Tongue (tissue), 2 donors: ENCODE measurements around a stretch of chr10.

- RAMPAGE, long total RNA = no peak
Measured at GRCh38 chr10:70132065-70132504, 540 bp downstream of the AIFM2 start.

DNA sequence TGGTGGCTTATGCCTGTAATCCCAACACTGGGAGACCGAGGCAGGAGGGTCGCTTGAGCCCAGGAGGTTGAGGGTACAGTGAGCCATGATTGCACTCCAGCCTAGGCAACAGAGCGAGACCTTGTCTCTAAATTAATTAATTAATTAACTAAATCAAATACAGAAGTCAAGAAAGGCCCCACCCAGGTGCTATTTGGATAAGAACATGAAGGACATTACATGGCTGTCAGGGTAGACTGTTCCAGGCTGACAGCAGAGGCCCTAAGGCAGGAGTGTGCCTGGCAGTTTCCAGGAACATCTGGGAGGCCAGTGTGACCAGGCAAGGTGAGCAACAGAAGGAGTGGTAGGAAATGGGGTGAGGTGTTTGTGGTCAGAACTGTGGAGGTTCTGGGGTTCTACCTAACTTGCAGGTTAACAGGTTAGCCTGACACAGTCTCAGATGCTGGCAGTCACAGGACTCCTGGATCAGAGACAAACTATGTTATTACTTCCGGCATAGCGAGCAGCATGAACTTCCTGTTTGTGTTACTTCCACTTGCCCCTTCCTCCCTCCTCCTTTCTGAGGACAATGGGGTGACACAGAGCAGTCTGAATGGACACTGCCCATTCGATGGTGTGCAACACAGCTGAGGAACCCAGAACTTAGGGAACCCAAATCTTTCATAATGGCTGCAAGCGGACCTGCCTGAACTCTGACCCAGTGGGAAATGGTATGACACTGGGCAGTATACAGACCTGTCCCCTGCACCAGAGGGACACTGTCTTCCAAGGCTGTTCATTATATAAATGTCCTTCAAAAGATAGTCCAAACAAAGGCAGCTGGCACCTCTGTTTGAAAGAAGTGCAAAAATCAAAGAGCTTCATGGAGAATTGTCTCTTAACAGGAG is 3.8 kb upstream of the SAR1A start:
- RAMPAGE, long total RNA = no peak

DNA sequence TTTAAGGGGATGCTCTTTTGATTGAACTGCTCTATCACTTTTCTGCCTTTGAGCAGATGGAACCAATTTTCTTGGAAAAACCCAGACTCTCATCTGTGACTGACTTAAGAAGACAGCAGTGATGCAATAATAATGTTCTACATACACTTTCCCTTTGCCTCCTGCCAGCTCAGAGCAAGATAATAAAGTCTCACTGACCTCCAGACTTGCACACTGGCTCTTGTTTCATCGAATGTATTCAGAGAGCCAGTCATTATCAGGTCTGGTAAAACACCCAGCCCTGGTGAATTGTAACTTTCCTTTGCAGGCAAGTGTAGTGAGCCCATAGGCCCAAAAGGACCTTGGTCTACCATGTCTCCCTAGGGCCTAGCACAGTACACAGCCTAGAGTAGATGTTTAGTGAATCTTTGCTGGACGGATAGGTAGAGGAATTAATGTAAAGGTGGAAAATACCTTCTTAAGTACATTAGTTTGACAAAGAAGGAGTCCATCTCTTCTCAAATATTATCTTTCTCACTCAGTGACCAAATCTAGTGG is 1.9 kb upstream of the PPA1 start:
- RAMPAGE, long total RNA = no peak

- RAMPAGE, long total RNA = no peak
Measured at GRCh38 chr10:70404648-70405123, 741 bp downstream of the EIF4EBP2 start.

GRCh38 chr10:70424716-70426065 is 16.3 kb downstream of the NODAL start:
- RAMPAGE, long total RNA = no peak

DNA sequence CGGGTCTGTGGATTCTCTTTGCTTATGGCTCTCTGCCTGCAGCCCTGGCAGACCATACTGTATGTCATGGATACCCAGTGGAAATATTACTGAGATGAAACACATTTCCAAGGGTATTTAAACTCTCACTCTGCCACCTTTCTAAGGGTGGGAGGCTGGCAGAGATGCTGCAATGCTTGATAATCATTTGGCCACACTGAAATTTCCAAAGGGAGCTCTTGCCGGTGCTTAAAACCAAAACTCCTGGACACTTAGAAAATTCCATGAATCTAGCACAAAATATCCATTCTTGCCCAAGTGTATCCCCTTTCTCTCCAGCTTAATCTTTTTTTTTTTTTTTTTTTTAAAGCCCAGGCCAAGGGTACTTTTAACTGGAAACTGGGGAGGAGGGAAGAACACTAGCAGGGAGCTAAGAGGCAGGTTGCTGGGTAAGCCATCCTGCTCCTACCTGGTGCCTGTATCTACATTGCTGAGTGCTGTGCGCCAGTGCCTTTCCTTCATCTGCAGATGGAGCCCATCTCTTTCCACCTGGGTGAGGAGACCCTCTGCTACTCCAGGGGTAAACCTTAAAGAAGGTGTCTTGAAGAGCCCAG is 13.8 kb downstream of the NODAL start:
- RAMPAGE, long total RNA = no peak

DNA sequence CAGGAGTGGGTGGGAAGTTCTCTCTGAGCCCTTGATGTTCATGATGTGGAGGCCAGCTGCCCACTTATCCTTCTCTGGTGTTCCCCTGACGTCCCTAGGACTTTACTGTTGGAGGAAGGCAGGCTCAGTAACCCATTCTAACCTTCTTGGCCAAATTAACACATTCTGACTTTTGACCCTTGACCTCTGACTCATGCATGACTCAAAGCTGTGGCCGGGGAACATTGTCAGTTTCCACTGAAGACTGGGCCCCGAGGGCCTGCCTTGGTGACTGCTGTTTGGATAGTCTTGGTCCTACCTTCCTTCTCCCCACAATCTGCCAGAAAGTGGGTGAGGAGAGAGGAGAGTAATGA is 43.5 kb downstream of the ADAMTS14 start:
- RAMPAGE, long total RNA = no peak

- RAMPAGE, long total RNA = no peak
Measured at GRCh38 chr10:70779925-70780392, 5.2 kb downstream of the TBATA start.

DNA sequence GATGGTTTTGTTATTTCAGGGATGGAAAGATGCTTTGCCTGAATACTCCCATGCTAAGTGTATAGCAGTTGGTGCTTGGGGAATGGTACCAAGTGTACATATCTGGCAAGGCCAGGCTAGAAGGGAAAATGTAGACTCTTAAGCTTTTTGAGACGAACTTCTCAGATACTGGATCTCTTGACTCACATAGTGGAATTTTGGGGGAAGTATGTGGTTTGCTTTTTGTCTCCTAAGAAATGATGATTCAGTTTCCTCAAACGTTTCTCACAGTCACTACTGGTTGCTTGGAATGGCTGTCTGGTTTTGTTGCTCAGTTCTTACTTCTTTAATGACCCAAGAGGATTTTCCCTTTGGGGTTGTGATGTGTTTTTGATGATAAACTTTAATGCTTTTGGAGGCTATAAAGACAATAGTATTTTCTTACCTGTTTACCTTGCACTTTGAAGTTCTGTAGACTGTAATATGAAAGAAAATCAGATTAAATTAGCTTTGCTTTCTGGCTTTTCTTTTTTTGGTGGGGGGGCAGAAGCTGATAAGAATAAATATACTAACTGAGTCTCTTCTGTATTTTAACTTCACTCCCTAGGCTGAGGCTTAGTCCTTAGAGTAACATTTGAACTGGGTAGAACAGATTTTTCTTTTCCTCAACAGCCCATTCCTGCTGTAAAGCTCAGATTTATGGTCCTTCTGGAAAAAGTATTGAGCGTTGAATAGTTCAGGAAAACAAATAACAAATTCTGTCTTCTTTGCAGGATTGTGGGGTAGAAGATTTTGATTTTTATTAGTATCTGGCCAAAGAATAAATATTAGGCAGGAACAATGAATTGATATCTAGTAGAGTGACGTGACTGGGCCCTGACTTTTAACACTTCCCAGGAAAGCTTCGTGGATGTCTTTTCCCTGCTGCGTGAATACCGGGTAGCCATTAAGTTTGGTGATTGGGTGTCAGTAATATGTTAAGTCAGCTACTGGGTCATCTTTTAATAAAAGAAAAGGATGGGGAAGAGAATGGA is 17.7 kb downstream of the SGPL1 start:
- RAMPAGE, long total RNA = no peak

DNA sequence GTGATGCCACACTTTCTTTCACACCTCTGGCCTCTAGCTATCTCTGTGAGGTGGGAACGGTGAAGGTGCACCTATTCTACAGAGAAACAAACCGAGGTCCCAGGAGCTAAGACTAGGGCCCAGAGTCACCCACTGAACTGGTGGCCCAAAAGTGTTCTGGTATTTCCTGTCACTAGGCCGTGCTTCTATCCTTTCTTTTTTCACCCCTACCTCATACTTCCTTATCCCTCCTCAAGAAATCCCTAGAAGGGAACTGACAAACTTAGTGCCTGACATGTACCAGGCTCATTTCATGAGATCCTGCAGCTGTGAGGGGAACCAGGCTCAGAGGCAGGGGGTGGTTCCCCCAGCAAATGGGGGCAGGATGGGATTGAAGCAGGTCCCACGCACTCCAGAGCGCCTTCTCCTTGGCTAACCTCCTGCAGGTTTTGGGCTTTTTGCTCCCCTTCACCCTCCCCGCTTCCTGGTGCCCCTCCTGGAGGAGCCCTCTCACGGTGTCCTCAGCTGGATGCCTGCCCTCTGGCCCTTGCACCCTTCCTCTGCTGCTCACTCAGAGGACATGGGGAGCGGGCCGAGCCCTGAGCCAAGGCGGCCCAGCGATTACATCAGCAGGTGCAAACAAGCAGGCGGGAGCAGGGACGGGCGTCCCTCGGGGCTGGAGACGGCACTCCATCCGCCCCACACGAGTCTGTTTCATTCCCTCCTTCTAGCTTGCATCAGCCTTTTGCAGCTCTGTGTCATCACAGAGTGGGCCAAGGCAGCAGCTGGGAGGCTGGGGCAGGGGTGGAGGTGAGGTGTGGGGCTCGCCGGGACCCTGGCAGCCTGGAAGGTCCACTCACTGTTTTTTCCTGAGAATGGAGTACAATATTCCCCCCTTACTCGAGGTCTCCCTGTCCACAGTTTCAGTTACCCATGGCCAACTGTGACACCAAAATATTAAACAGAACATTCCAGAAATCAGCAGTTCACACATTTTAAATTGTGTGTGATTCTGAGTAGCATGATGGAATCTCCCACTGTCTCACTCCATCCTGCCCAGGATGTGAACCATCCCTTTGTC is 52.8 kb upstream of the SLC29A3 start:
- RAMPAGE, long total RNA = no peak

GRCh38 chr10:71358370-71358758 is 38.4 kb upstream of the CDH23 start:
- RAMPAGE, long total RNA = no peak

- RAMPAGE, long total RNA = no peak
Measured at GRCh38 chr10:71623347-71624023, 96.1 kb downstream of the C10orf105 start.

DNA sequence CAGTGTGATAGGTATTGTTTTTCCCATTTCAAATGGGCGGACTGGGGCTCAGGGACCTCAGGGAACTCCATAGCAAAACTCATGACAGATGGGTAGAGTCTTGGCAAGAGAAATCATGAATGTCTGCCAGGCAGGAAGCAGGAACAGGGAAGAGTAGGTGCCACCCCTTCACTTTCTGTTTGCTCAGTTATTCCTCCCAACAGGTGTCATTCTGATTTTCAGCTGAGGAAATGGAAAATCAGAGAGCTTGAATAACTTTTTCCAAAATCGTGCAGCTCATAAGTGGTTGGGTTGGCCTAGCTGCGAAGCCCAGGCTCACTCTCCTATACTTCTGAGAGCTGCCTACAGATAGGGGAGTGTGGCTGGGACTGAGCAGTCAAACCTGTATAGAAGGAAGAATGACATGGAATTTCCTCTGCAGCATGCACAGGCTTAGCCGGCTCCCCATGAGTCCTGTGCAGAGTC is 17.6 kb upstream of the C10orf105 start:
- RAMPAGE, long total RNA = no peak

- RAMPAGE, long total RNA = no peak
Measured at GRCh38 chr10:71742070-71742672, 22.6 kb upstream of the C10orf105 start.

DNA sequence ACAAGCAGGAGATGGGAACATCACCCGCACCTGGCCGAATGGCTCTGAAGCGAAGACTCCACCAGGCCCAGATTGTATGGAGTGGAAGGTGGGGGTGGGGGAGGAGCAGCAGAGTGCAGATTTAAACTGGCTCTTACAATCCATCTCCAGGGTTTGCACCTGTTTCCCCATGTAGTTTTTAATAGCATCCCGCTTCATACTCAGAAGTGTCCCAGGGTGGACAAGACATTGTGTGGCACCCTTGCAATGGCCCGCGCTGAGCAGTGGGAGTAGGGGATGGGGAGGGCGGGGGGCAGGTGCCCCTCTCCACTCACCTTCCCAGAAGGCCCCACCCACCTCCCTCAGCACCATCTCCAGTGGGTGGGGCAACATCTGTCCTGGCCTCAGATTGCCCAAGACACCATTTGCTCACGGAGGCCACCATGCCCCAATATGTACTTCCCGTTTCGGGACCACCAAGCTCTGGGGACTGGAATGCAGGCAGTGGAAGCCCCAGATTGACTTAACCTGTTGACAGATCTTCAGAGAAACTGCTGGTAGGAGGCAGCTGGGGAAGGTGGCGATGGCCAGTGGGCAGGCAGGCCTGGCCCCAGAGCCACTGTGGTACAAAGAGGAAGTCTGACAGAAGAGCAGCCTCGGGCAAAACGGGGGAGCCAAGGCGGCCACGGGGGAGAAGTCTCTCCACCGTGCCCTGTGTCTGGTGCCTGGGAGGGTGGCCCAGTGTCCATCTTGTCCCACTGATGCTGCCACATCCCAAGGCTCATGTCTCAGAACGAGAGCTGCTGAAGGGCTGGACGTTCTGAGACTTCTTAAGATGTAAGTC is 22.9 kb downstream of the VSIR start:
- RAMPAGE, long total RNA = no peak

- RAMPAGE, long total RNA = no peak
Measured at GRCh38 chr10:71752606-71753451, 20.5 kb downstream of the VSIR start.

- RAMPAGE, long total RNA = no peak
Measured at GRCh38 chr10:71806798-71807195, 33.5 kb upstream of the VSIR start.

- RAMPAGE, long total RNA = no peak
Measured at GRCh38 chr10:71808988-71809311, 35.6 kb upstream of the VSIR start.

GRCh38 chr10:71818283-71819433 is 32.4 kb downstream of the PSAP start:
- RAMPAGE, long total RNA = no peak

DNA sequence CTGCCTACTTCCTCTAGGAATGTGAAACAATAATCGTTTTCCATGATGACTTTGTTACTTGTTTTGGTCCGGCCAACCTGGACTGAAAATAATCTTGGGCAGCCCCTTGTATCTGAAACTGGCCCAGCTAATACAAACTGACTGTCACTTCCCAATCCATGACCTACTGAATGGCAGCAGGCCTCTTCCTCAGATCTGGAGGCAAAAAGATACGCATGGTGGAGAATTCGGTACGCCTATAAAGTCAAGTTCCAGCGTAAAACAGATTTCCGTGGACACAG is 14.3 kb downstream of the PSAP start:
- RAMPAGE, long total RNA = no peak